Measurements from ENCODE around the genes DCUN1D5, DYNC2H1, PDGFD, AASDHPPT and SLC35F2.

- PRO-cap = no peak
Measured at GRCh38 chr11:102401422-102401818, 51.1 kb downstream of the TMEM123 start.

- PRO-cap = no peak
Measured at GRCh38 chr11:102401878-102402348, 50.7 kb downstream of the TMEM123 start.

DNA sequence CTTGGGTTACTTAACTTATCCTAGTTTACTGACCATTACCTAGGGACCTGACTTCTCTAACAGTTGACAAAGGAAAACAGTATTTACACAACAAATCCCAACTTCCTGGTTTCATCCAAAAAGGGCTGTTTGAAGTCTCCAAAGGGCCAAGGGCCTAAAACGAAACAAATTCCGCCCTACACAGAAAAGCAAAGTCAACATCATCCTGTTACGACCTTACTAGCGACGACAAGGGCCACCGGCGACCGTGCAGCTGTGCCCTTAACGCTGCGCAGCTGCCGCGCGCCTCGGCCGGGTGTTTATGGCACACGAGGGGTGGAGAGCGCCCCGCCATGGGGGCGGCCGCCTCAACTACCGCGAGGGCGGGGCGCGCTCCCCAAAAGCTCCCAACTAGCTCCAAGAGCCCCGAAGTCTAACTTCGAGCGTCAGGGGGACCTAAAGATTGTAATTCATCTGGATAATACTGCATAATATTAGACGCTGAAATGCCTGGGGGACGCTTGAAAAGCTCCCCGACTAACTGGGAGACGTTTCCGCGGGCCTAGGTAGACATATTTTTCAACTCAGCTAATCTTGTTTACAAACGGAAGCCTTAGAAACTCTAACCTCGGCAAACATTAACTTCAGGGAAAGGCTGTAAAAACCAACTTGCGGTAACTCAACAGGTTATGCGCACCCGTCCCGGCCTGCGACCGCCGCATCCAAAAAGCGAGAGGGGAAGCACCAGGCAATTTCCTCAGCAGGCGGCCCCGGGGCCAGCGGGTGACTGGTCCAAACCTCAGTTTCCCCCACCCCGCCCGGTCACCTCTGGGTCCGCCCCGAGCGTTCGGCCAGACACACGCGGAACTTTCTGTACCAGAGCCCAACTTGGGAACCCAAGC lies 737 bp downstream of the TMEM123 start:
- PRO-cap = unidirectional peak, plus-strand start at position 222 of the sequence; bidirectional peak, plus-strand start at position 415 of the sequence, minus-strand start at position 277 of the sequence

- PRO-cap = no peak
Measured at GRCh38 chr11:102456471-102456877, 3.9 kb upstream of the TMEM123 start.

- PRO-cap = no peak
Measured at GRCh38 chr11:102458419-102458940, 5.9 kb upstream of the TMEM123 start.

- PRO-cap = no peak
Measured at GRCh38 chr11:102461054-102461515, 8.5 kb upstream of the TMEM123 start.

DNA sequence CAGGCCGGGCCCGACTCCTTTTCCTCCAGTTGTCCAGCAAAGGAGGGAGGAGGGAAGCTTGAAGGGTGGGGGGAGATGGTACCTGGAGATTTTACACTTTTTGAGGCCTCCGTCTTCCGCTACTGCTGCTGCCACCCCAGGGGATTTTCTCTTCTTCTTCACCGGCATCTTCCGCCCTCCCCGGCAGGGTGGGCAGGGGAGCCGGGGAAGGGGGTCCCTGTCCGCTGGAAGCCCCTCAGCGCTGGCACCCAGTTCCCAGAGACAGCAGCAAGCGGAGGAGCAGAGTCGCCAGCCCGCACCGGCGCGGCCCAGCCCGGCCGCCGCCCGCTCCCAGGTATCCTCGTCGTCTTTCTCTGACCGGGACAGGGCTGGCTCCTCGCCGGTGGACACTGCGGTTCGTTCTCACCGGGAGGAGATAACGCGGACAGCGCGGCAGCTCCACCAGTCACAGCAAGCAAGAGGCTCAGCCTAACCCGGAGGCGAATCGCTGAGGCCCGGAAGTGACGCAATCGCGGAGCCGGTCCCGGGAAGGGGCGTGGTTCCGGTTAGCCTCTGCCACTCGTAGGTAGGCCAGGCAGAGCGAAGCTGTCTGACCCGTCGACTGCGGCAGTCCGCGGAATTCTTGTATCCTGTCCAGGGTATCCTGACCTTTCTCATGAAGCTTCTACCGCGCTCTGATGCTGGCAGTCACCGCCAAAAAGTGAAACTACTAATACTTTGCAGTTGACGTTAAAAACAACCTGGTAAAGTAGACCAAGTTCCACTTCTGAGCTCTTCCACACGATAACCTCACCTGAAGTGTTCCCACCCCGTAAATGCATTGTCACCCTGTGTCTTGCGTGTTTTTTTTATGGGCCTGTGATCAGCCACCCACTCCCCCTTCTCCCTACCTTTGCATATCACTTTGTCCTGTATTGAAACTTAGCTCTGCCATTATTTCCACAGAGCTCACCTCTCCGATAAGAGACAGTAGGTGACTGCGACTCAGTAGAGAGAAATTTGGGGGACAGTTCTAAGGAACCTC lies at the start of gene DCUN1D5:
Gene DCUN1D5, minus strand, starts transcription at position 456 of the 1,024 bp plus-strand sequence.
- PRO-cap = bidirectional peak, plus-strand start at position 564 of the sequence, minus-strand start at position 456 of the sequence

GRCh38 chr11:103109076-103109982 lies at the start of gene DYNC2H1:
DYNC2H1 (plus strand) TSS chr11:103109426.
- PRO-cap = unidirectional peak, plus-strand start at chr11:103109460

- PRO-cap = no peak
Measured at GRCh38 chr11:103728812-103729086, 307.7 kb upstream of the DDI1 start.

DNA sequence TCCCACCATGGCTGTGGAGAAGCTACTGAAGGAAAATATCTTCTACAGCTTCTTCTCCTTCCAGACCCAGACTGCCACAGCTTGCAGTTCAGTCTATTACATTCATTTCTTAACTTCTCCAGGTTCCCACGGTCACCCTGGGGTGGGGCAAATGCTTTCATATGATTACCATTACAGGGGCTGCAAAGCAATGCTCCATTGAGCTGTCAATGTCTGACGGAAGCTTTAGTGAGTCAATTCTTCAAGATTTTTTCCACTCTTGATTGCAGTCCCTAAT lies 233.4 kb upstream of the DDI1 start:
- PRO-cap = no peak

- PRO-cap = no peak
Measured at GRCh38 chr11:103810046-103810493, 226.4 kb upstream of the DDI1 start.

GRCh38 chr11:104163854-104164692 lies at the start of gene PDGFD:
PDGFD (minus strand) TSS chr11:104164147.
- PRO-cap = bidirectional peak, plus-strand start at chr11:104164243, minus-strand start at chr11:104164026; unidirectional peak, minus-strand start at chr11:104164310

DNA sequence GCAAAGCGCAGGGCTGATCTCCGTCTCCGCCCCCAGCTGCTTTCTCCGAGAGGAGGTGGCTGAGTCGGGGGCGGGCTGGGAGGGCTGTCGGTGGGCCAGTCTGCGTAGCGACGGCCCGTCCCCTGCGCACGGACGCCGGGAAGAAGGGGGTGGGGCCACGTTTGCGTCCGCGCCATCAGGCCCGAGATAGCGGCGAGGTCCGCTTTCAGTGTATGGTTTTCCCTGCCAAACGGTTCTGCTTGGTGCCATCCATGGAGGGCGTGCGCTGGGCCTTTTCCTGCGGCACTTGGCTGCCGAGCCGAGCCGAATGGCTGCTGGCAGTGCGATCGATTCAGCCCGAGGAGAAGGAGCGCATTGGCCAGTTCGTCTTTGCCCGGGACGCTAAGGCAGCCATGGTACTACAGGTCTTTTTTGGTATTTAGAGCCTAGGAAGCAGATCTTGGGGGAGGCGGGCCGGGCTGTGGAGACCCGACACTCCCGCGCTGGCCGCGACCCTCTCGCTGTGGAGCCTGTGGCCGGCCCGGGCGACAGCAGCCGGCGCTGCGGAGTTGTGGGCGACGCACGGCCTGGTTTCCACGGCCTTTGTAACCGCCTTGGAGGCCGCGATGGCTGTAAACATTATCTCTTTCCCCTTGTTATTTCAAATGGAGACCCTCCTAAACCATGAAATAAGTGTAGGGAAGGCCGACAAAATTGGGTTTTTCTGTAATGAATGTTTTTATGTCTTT lies at the start of gene AASDHPPT:
Gene AASDHPPT, plus strand, starts transcription at position 164 of the 728 bp plus-strand sequence.
- PRO-cap = bidirectional peak, plus-strand start at position 98 of the sequence, minus-strand start outside the sequence

DNA sequence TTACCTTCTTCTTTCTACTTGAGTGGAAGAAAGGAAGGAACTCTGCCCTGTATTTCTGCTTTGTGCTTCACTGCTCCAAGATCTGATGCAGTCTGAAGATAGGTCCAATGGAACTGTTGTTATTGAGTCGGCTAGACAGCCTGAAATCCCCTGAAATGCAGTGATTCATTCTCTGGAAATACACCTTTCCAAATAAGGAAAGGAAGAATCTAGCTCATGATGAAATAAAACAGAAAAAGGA lies 322.8 kb downstream of the GUCY1A2 start:
- PRO-cap = no peak

GRCh38 chr11:106983357-106983661 lies 35.0 kb downstream of the GUCY1A2 start:
- PRO-cap = no peak

- PRO-cap = no peak
Measured at GRCh38 chr11:107609897-107610213, 18.9 kb downstream of the ELMOD1 start.

DNA sequence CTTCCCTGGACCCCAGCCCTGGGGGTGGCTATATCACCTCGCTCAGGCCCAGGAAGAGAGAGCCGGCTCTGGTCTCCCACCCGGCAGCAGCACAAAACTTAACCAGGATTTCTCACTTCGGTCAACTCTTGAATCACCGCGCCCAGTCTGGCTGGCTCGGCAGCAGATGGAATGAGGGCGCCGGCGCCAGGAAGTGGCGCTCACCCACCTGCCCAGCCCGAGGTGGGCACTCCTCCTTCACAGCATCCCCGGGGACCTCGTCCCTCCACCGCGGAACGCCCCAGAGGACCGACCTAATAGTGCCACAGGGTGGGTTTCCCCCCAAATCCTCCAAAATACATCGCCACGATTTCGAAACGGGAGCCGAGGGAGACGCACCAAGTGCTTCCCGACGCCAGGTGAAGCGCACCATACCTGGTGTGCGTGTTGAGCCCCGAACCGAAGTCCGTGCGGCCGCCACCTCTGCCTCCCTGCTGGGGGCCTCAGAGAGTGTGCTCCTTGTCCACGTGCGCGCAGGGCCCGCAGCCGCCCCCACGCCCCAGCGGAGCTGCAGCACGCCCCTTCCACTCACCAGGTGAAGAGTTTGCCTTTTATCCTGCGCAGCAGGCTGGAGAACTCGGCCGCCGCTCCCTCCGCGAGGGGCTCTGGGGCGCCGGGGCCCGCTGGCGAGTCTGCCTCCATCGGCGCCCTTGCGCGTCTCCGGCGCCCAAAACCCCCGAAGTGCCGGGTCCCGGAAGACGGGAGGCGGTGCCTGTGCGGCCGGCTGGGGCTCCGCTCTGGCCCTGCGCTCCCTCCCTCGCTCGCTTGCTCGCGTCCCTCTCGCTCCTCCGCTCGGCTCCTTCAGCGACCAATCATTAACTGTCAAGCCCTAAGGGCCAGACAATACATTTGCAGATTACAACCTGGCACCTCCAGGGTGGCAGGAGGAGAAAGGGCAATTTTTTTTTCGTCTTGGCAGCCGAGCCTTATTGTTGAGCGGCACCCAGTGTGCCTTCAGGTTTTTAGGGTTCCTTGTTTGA lies at the start of gene SLC35F2:
Gene SLC35F2, minus strand, starts transcription at position 701 of the 1,019 bp plus-strand sequence.
- PRO-cap = bidirectional peak, plus-strand start at position 600 of the sequence, minus-strand start at position 472 of the sequence; bidirectional peak, plus-strand start at position 914 of the sequence, minus-strand start at position 701 of the sequence

DNA sequence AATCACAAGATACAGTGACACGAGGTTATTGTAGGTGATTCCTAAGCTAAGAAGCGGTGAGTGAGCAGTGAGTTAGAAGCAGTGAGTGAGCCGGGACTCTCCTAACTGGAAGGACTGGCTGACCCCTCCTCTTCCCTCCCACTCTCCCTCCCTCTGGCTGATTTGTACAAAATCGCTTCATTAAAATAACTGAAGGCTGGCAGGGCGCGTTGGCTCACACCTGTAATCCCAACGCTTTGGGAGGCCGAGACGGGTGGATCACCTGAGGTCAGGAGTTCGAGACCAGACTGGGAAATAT lies 468 bp upstream of the SLC35F2 start:
- PRO-cap = no peak

DNA sequence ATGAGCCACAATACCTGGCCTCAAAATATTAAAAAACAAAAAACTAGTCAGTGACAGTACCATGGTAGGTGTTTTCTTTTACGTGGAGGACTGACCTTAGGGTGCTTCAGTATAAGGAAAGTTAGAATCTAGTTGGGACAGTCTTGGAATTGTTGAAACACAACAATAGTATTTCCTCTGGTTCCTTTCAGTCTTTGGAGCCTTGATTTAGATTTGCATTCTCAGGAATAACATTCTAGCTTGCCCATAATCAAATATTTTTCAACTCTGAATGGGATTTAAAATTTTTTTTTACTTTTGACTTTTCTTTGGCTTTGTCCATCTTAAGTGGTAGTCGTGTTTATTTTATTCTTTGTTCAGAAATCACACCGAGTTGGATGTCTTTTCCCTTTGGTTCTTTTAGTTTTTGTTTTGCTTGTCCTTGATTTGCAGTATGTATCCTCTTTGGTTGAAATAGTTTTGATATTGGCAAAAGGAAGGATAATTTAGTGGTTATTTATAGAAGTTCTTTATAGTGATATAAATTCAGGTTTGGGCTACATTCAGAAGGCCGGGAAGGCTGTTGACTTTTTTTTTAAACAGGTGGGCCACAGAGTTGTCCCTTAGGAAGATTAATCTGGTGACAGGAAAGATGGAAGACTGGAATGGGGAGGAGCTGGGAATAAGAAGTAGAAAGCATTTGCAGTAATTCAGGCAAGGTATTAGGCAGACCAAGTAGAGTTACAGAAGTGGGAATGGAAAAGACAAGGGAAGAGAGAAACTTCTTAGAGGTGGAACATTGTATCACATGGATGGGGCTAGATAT lies 47.6 kb downstream of the CUL5 start:
- PRO-cap = no peak

DNA sequence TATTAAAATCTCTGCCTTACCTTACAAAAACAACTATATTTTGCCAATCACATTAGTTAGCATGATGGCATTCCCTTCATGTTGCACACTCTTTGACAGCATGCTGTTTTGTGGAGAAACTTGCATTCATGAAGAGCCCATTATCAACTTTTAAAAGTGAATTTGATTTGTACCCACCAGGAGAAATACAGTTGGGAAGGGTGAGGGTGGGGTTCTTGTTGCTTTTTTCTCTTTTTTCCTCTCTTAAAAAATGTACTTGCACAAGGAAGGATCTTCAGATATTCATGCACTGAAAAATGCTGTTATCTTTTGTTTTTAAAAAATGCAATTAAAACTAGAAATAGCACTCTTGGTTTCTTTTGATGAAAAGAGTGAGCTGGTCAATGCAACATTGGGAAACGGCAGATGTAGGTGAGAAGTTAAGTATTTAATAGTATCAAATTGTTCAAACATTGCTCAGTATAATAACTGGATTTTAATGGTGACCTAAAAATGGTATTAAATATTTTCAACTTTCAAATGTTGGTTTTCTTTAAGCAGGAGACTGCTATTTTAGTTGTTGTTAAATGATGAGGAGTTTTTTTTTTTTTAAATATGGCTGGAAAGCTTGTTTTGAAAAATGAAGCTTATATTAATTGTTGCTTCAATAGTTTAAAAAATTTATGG lies 16.7 kb upstream of the ACAT1 start:
- PRO-cap = no peak

Data from paraaortic lymph node (tissue), 1 donor.